Colon Carcinoma Metastatic in the Lung (tissue), 2 donors: ENCODE measurements around a stretch of chr6.

GRCh38 chr6:29748219-29748873 lies 25.1 kb downstream of the HLA-F start:
- PRO-cap, 2 experiments: no peak in any of the 2 experiments

DNA sequence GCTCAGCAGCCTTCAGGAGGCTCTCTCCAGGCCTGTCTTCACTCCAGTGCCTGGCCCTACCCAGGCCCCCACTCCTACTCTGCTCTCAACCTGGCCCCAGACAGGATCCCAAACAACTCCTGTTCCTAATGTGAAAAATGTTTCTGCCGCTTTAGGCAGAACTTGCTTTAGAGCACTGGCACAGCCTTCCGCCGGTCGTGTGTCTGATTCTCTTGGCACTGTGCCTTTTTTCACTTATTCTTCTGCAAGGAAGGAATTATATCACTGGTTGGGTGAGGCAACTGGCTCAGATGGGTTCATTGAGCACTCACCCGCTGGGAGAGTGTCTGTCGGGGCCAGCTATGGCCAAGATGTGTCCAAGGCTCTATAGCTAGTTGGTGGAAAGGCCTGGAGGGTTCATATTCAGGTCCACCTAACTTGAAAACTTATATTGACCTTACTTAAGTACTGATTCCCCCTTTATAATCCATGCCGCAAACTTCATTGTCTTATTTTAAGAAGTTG lies 33.6 kb upstream of the HLA-A start:
- PRO-cap, 2 experiments: no peak in any of the 2 experiments

GRCh38 chr6:29924690-29925227 lies 17.6 kb upstream of the HLA-A start:
- PRO-cap, 2 experiments: no peak in any of the 2 experiments

GRCh38 chr6:30076216-30076900 lies 789 bp upstream of the RNF39 start:
- PRO-cap, 2 experiments: no peak in any of the 2 experiments

GRCh38 chr6:30085946-30086286 lies 10.3 kb upstream of the RNF39 start:
- PRO-cap, 2 experiments: no peak in any of the 2 experiments

GRCh38 chr6:30101949-30102819 lies 10.7 kb downstream of the TRIM31 start:
- PRO-cap, 2 experiments: peak in 2 of 2 experiments; most common plus-strand start chr6:30102223 (in 2); most common minus-strand start chr6:30102089 (in 1)

GRCh38 chr6:30110921-30112113 lies 1.6 kb downstream of the TRIM31 start:
- PRO-cap, 2 experiments: peak in 1 of 2 experiments; most common plus-strand start chr6:30111294 (in 1)

GRCh38 chr6:30160763-30161146 lies 256 bp downstream of the TRIM10 start:
- PRO-cap, 2 experiments: no peak in any of the 2 experiments

DNA sequence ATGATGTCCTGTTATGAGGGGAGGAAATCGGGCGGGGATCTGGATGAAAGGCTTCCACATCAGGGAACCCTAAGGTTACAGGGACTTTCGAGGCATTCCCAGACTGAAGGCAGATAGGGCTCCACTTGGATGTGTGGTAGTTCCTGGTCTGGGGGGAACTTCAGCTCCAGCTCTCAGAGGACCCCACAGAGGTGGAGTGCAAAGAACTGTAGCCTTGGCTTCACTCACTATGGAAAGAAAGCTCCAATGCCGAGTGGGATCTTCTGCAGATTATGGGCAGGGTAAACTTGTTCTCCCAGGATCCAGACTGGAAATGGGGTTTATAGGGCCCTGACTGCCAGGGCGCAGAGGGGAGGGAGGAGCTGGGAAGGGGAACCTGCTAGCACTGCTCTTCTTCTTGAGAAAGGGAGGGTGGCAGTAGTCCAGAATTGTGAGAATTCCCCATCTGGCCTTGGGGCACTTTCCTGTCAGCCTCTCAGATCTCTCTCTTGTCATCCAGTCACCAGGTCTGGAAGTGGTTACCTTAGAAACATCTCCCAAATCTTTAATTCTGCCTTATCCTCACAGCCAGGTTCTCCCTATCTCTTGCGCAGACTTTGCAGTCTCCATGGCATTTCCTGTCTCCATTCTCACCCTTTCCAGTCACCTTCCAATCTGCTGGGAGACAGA lies 894 bp downstream of the TRIM15 start:
- PRO-cap, 2 experiments: peak in 2 of 2 experiments; most common plus-strand start position 395 of the sequence (in 1); most common minus-strand start position 309 of the sequence (in 2)

DNA sequence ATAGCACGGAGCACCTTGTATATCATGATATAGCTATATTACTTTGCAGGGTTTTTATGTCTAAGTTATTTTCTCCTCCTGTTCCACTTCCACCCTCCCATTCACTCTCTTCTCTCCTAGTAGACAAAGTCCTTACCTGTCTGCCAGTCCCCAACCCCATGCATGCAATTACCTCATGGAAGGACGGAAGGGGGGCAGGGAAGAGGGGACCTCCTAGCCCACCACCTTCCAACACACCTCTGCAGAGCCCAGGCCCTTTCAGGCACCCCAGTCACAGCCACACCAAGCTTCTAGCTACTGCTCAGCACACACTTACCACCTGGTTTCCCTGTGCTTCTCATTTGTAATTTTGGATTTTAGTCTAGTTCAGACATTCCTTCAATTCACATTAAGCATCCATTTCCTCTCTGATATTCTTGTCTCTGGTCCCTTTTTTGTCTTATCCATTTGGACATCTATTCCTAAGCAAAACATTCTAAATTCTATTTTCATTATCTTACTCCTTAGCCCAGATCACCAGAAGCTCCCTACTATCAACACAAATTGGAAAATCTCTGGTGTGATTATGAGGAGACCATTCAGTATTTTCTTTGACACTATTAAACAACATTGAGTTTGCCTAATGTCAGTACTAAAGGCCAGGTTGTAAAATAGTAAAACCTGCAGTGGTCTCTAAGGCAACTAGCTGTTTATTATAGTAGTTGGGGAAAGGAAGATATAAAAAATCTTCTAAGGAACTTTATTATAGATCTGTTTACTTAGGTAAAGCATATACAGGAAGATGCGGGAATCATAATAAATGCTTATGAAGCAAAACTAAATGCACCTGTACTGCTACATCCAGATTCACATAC lies 9.2 kb upstream of the TRIM39 start:
- PRO-cap, 2 experiments: no peak in any of the 2 experiments

DNA sequence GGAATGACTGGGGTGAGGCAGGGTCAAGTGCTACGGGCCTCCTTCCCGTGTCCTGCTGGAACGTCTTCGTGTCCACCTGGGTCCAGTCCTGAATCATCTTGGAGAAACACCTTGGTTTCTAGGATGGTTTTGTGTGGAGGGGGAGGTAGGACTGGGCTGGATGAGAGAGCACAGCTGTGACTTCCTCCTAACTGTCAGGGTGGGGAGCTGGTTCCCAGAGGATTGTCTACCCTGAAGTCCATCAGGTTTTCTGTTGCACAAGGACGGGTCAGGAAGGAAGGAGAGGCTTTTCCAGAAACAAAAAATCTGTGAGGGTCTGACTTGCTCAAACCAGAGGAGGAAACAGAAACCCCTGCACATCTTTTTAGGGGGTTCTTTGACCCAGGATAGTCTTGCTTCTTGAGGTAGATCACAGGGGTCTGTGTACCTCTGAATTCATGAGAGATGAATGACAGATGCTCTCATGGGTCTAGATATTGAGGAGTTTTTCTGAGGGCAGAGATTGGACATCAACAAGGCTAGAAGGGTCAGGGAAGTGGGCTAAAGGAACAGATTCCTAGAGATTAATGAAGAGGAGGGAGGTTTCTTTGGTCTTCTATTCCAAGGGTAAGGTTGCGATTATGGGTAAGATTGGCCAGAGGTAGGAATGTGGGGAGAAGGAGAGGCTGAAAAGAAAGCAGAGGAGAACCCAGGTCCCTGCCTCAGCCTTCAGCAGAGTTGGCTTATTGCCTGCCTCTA lies 2.5 kb upstream of the RPP21 start:
- PRO-cap, 2 experiments: no peak in any of the 2 experiments

GRCh38 chr6:30496477-30497152 lies 7.3 kb downstream of the HLA-E start:
- PRO-cap, 2 experiments: no peak in any of the 2 experiments

DNA sequence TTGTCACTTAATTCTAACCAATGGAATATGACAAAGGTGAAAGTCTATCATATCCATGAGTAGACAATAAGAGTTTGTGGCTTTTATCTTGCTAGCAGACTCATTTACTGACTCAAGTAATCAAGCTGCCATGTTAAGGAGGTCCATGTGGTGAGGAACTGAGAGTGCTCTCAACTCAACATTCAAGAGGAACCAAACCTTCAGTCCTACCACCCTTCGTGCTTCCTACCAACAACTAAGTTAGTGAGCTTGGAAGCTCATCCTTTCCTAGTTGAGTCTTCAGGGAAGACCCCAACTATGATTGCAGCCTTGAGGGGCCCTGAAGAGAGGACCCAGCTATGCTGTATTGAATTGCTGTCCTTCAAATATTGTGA lies 19.2 kb downstream of the HLA-E start:
- PRO-cap, 2 experiments: no peak in any of the 2 experiments

DNA sequence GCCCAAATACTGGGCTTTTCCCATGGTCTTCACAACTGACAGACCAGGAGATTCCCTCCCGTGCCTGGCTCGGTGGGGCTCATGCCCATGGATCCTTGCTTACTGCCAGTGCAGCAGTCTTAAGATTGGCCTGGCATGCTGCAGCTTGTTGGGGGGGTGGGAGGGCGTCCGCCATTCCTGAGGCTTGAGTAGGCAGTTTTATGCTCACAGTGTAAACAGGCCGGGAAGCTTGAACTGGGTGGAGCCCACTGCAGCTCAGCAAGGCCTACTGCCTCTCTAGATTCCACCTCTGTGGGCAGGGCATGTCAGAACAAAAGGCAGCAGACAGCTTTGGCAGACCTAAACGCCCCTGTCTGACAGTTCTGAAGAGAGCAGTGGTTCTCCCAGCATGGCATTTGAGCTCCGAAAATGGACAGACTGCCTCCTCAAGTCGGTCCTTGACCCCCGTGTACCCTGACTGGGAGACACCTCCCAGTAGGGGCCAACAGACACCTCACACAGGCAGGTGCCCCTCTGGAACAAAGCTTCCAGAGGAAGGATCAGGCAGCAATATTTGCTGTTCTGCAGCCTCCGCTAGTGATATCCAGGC lies 31.9 kb downstream of the HLA-E start:
- PRO-cap, 2 experiments: peak in 1 of 2 experiments; most common plus-strand start position 342 of the sequence (in 1); most common minus-strand start position 104 of the sequence (in 1)

DNA sequence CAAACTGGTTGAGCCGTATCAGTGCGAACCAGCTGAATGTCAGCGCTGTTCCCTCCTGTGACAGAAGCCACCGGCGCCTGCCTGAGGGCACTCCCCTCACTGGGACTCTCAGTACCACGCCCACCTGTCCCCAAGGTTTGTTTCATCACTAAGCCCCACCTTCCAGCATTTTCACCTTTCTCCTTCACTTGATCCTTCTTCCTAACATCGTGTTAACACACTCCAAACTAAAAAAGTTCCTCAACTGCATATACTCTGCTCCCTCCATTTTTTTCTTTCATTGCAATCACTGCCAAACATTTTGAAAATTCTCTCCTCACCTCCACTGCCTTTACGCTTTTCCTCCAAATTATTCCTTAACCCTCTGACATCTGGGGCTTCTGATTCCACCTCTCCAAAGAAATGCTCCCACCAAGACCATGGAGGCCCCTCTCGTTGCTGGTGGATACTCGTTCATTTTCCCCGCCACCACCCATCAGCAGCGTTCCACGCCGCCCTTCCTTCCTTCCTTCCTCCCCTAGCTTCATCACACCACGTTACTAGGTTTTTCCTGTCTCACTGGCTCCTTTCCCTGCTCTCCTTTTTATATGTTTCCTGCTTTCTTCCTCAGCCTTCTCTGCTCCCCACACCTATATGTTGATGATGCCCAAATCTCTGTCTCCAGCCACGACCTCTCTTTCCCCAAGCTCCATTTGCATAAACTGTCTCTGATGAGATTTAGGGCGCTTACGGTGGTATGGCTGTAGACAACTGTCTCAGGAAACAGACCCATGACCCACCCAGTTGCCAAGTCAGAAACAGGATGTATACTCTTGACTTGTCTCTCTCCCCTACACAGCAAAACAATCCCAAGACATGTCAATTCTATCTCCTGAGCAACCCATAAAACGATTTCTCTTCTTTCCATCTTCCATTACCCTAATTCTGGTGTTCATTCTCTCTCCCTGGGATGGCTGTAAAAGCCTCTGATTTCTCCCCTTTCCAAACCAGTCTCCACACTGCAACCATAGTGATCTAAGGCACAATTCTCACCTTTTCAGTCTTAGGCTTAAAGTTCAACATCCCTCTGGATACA lies 14.2 kb downstream of the GNL1 start:
- PRO-cap, 2 experiments: peak in 1 of 2 experiments; most common minus-strand start position 101 of the sequence (in 1)

DNA sequence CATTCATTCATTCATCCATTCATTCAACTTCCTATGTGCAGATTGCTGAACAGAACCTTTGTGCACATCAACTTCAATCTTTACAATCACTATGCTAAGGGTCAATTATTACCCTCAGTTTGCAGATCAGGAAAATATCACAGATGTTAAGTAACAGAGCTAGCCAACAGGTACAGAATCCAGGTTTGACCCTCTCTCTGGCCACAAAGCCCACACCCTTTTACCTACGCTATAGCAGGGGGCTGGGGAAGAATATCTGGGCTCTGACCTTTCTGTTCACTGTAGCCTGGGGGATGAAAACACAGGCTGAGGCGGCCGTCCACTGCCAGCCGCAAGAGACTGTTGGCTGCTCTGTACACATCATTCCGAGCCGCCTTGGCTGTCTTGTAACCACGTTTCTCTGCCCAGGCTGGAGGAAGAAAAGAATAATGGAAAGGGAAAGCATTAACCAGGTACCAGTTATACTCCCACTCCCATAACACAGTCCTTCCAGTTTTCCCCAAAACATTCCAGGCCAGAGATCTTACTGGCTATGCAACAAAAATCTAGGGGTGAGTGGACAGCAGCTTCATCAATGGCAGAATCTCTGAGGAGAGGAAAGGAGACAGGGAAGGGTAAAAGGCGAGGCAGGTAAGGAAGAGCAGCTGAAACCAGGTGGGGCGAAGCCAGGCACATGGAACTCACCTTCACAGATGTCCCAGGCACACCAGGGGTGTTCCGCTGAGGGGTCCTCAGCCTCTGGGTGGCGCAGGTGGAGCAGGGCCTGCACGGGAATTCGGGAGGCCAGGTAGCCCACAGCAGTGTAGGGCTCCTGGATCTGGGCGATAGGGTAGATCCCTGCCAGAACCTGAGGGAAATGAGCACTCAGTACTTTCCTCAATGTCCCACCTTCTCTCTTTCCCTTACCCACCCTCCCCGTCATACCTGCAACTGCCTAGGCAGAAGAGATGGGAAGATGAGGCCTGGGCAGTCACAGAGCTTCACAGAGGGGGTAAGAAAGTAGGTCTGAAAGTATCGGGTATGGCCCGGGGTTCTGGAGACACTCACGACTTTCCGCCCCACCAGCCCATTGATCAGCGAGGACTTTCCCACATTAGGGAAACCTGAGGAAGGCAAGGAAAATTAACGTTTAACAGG lies 9.5 kb downstream of the GNL1 start:
- PRO-cap, 2 experiments: no peak in any of the 2 experiments

GRCh38 chr6:30554849-30555363 lies 1.4 kb downstream of the GNL1 start:
- PRO-cap, 2 experiments: no peak in any of the 2 experiments

- PRO-cap, 2 experiments: no peak in any of the 2 experiments
These were observed 12.8 kb downstream of the ABCF1 start for GRCh38 chr6:30583768-30584672.

DNA sequence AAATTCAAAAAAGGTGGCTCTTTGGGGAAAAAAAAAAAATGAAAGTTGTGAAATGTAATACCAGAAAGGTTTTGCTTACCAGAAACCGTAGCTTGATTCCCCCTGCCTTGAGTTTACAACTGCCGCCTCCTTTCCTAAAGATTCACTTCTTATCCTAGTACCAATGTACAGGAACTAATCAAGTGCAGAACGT lies 2.9 kb downstream of the PPP1R10 start:
- PRO-cap, 2 experiments: no peak in any of the 2 experiments

DNA sequence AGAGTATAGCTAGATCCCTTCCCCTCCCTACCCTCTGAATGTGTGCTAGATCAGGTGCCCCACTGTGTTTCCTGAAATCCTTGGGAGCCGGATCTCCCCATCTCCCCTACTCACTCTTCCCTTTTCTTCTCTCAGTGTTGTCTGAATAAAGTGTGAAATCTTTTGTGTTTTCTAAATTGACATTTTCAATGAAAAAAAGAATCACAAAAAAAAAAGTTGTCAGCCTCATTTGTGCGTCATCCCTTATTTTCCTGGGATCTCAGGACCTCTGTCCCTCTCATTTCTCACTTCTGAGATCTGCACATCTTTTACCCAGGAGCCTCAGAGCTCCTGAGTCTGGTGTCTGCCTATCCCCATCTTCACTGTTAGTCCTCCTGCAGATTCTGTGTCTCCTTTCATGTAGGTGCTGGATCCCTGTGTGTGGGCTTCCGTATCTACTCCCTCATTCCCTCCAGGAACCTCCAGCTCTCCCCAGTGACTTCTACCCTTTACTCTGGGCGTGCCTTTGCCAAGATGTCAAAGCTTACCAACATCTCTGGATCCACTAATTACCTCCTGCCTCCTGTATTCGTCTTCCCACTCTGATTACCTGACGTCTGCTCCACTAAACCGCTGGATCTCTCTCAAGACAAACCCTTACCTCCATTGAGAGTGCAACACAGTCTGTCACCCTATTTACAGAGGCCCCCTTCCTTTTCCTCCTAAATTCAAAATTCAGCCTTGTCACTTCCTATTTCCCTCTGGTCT lies 2.3 kb upstream of the C6orf136 start:
- PRO-cap, 2 experiments: no peak in any of the 2 experiments